REH cell (cell line): ENCODE data around the gene FOXQ1.

DNA sequence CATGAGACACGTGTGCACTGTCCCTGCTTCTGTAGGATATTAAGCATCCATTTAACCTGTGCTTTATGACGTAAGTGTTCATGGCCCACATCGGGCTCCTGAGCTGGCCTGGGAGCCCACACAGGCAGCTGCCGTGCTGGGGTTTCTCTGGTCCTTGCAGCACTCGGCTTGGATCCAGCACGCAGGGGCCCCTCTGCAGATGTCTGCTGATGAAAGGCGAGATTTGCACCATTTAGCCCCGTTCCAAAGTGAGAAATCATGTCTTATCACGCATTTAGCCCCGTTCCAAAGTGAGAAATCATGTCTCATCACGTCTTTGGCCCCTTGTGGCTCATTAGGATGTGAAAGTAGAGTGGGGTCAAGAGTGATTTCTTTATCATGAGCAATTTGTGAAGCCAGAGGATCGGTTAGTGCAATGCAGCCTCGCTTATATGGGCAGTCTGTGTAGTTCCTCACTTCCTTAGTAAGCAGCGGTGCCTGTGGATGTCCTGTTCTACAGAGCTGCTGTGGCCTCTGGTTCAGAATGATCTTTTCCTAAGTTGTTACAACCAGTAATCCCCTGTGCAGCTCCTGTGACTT lies 25.4 kb downstream of the DUSP22 start:
- PRO-cap: no peak

- PRO-cap: no peak
Measured at GRCh38 chr6:320624-320974, 28.3 kb downstream of the DUSP22 start.

- PRO-cap: no peak
Measured at GRCh38 chr6:341864-342429, 49.6 kb upstream of the IRF4 start.

DNA sequence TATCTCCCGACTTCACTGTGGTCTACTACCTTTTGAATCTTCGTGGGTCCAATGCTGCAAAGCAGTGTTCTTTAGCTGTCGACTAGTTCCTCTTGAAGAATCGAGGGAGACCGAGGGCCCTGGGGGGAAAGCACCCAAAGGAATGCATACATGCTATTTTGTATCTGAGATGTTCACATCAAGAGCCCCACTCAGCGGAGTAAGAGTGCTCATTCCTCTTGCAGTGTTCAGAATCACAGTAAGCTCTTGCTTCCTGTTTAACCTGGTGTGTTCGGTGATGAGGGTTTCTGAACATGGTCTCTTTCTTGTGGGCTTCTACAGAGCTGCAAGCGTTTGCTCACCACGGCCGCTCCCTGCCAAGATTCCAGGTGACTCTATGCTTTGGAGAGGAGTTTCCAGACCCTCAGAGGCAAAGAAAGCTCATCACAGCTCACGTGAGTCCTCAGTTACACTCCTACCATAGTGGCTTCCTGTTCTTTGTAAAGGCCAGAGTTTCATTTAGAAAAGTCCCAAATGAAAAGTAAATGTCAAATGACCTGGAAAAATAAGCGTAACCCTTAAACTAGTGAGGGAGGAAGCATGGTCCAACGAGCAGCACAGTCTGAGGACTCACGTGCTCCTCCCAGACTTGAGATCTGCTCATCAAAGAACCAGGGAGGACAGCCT lies 13.3 kb downstream of the IRF4 start:
- PRO-cap: no peak

DNA sequence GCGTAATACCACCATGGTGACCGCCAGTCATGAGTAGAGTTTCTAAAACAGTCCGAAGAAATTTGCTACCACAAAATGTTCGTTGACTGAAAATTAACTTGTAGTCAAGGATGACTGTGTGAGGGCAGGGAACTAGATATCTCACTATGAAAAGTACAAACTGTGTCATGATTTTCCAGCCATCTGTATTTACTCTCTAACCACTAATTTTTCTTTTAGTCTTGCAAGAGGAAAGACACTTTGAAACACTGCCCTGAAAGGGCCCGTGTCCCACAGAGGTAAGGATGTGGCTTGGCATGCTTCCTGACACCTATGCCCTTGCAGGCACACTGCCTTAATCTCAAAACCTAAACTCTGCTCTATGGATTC lies 99.7 kb downstream of the IRF4 start:
- PRO-cap: no peak

DNA sequence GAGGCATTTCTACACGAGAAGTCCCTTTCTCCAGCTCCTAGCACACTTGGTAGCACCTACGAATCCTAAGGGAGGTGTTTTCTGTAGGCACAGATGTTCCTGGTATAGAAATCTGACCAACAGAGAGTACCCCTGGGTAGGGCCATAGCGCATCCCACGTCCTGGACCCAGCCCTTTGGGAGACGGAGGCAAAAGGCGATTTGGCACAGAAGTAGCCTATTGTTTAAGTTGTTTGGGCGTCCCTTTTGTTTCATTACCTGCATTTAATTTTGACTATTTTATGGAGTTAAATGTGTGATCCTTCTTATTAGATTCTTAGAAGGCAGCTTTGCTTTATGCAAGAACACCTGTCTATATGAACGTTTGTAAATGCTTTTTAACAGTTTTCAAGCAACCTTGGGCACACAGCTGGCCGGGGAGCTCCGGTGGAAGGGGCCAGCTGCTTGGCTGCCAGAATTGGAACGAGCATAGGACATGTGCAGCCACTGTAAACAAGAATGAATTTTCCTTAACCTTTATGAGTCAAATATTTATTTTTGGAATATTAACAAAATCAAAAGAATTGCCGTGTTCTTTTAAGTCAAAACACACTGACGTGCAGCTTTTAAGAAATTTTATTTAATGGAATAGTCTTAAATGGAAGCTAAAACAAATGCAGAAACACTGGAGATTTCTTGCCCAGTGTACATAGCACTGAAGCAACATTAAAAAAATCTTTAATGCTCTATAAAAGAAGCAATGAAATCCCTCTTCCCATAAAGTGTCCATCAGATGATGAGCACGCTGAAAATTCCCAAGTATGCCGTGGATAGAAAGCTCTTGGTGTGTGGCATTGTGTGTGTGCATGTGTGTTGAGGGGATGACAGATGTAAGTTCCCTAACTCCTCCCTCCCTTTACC lies 208.7 kb upstream of the EXOC2 start:
- PRO-cap: no peak

DNA sequence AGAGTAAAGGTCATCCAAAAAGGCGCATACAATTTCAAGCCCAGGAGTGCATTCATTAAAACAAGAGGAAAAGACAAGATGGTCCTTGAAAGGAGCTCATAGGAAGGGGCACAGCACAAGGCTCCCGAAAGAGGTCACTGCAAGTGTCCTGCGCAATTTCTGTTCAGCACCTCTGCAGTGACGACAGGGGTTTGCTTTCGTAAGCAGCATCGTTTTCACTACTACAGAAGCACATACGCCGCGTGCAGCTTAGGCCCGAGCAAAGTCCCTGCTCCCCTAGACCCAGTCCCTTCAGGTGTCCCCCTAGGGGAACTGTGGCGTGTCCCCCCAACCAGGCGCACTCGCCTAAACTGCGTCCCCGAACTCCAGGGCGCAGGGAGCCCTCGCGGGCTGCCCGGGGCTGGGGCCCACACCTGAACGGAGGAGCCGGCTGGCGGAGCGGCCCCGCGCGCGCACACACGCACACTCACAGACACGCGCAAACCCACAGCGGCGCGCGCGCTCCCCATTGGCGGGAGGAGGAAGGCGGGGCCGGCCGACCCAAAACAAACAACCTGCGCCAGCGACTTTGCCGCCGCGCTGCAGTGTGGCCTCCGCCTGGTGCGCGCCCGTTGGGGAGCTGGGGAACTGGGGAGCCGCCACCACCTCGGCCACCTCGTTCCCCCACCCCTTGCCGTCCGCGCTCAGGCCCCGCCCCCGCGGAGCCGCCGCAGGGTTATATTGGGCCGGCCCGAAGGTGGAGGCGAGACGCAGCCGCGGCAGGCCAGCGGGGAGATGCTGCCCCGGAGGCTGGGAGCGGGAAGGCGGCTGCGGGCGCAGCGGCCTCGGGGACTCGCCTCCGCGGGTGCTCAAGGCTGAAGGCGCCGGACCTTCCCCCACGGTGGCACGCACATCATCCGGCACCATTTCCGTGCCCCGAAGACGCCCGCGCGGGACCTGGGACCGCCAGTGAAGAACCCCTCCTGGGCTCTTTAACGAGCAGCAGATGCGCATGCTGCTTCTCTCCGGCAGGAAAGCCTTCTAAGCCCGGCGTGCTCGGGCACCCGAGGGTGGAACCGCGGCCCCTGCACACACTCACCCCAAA lies at the start of gene FOXQ1:
Gene FOXQ1 (plus strand): TSS at position 745 of the 1,084 bp plus-strand sequence.
- PRO-cap: no peak

- PRO-cap: no peak
Measured at GRCh38 chr6:1391378-1392002, 2.1 kb downstream of the FOXF2 start.

DNA sequence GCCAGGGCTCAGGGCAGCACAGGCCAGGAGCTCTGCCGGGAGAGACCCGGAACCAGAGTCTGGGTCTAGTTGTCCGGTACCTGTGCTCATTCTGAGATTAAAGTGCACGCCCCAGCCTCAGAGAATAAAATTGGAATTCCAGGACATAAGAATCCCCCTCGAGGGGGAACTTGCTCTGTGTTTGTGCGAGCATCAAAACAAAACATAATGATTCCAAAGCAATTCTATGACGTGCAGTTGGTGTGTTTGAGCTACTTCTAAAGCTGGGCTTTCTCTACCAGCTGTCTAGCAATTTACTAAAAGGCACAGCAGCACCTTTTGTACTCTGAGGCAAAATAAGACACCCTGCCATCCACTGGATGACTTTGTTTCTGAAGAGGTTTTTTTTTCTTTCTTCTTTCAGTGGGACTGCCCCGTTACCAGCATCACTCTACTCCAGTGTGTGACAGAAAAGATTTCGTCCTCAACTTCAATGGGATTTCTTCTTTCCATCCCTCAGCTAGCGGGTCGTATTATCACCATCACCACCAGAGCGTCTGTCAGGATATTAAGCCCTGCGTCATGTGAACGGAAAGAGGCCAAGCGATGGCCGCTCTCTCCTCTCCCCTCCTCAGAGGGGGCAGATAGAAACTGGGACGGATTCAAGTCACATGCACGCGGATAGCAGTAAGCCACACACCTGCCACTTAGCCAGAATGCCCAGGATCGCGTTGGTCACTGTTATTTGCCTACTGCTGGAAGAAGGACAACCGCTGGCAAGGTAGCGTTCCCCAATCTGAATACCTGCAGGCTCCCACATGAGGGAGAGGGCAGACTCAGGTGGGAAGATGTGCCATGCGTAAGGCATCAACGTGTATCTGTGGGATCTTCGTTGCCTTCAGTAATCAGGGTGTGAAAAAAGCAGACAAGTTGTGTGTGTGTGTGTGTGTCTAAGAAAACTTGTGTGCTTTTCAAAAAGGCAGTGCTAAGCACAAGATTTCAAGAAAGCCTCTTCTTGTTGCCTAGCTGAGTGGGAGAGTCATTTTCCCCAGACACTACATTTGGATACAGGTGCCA lies 5.2 kb downstream of the FOXF2 start:
- PRO-cap: no peak

GRCh38 chr6:1613841-1614755 lies 4.4 kb downstream of the FOXC1 start:
- PRO-cap: no peak

DNA sequence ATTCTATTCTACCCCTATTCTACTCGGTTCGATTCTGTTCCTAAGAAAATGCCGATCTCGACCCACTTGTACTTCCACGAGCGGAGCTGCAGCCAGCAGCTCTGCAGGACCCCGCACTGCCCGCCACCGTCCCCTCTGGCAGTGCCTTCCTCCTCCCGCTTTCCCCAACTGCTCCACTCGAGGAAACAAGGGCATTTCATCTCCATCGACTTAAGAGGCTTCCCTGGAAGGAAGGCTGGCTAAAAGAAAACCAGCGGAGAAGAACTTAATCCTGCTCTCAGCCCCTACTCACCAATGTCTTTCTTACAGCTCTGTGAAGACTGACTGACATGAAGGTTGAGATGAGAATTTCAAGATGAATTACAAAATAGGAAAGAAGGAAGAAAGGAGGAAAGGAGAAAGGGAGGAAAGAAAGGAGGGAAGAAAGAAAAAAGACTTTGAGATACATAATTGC lies 15.6 kb downstream of the FOXC1 start:
- PRO-cap: no peak

GRCh38 chr6:1885334-1886190 lies 275.8 kb downstream of the FOXC1 start:
- PRO-cap: no peak

- PRO-cap: no peak
Measured at GRCh38 chr6:2448495-2449059, 203.2 kb upstream of the GMDS start.

DNA sequence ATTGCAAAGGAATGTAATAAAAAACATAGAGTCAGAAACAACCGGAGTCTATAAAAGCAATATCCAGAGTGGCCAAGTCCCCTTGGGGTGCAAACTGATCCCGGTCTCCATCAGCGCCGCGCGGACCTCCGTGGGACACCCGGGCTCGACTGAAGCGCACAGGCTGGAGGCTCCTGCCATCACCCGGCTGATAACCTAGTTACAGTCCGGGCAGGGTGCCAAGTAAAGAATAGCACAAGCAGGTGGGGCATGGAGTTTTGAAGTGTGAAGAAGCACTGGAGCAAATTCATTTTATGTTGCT lies 205.1 kb upstream of the GMDS start:
- PRO-cap: no peak

- PRO-cap: no peak
Measured at GRCh38 chr6:2682804-2683328, 67.9 kb downstream of the MYLK4 start.

DNA sequence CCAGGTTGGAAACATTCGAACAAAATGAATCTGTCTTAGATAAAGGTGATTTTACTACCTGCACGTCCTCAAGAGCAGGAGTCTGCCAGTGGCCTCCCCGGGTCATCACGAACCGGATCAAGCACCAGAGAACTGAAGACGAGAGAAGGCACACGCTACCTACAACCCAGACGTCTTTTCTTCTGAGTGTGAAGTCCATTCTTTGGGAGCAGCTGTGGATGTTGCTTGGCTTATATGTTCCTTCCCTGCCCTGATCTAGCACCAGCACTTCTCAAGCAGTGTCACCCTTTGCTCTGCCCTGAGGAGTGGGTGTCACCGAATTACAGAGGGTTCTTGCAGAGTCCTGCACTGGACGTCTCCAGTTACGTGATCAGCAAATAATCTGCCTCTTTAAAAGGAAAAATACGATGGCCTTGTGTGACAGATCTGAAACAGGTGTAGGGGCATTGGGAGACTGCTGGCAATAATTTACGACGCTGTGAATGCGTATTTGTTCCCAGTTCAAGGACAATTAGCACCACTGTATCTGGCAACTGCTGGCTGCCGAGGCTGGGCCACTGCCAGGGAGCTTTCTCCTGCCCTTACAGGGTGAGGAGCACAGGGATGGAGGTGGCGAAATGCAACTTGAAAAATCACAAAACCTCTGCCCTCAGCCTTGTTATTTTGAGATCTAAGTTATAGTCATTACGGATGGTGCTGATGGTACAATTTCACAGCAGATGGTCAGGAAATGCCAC lies 6.7 kb downstream of the MYLK4 start:
- PRO-cap: no peak

- PRO-cap: no peak
Measured at GRCh38 chr6:2769921-2770594, 4.9 kb downstream of the WRNIP1 start.

- PRO-cap: no peak
Measured at GRCh38 chr6:2831462-2832216, 10.0 kb downstream of the SERPINB1 start.

- PRO-cap: no peak
Measured at GRCh38 chr6:2853543-2854240, 12.0 kb upstream of the SERPINB1 start.

GRCh38 chr6:2865137-2865535 lies 23.5 kb upstream of the SERPINB1 start:
- PRO-cap: no peak